Measurements from ENCODE around the genes NXPE4 and NXPE2.

DNA sequence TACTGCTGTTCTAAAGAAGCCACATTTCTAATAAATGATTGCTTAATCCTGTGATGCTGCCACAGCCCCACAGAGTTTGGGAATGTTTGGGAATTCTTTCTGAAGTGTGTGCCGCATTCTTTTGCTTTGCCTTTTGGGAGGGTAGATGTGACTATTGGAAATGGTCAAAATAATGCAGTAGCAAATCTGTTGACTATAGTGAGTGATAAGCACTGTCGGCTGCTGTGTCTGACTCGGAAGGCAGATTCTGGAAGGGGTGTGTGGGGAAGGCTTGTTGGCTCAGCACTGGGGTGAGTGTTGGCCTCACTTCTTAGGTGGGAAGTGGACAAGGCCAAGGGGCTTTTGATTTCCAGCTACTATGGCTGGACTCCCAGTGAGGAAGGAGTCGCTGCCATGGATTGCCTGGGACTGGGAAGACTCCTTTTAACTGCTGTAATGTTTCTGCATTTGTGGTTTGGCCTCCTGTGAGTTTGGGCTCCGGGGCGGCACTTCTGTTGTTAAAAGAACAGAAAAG is 20.0 kb downstream of the ZBTB16 start:
- PRO-cap = no peak
CAGE:
- cytosol, long polyA minus RNA = no peak
- cytosol, long polyA plus RNA = no peak
- long polyA plus RNA = no peak
- nucleus, long polyA minus RNA = no peak
- nucleus, long polyA plus RNA = no peak

DNA sequence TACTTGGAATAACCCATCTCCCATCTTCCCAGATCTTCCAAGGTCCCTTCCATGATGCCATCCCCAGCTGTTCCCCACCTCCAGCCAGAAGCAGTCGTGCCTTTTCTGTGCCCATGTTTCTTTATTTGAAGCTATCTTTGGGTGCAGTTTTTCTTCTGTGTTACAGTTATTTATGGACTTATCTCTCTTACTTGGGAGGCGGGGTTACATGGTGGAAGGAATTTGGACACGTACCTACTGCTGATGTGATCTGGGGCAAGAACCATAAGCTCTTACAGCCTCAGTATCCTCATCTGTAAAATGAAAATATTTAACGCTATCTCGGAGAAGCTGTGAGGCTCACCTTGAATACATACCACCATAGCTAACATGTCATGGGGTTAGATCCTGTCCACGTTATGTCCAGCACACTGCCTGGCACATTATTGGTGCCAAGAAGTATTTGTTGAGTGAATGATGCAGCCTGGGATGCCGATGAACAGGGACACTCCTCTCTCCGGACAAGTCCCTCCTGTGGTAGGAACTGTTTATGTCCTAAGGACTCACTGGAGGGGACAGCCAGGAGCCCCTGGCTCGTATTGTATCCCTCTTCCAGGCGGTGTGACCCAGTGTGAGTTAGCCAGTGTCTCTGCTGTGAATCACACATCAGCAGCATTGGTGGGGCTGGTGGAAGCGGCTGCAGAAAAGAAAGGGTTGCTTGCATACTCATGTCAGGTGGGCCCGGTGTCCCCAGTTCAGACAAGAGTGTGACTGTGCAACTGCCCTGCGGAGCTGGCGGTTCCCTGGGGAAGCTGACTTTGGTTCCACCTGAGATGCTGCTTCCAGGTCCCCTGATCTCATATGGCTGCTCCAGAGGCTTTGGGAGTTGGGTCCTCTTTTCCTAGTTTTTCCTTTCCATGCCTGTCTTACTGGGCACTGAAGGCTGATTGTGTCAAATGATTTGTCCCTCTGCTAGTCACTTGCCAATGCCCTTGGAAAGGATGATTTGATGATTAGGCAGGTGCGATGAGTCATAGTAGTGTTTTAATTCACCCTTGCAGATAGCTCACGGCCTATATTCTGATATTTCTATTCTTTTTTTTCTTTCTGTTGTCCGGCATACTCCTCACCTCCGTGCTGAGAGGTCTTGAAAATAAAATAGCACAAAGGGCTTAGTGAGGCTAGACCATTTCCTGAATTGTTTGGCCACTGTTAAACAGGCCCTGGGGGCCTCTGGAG is 99.3 kb downstream of the ZBTB16 start:
- PRO-cap = no peak
CAGE:
- cytosol, long polyA minus RNA = no peak
- cytosol, long polyA plus RNA = no peak
- long polyA plus RNA = no peak
- nucleus, long polyA minus RNA = no peak
- nucleus, long polyA plus RNA = no peak

DNA sequence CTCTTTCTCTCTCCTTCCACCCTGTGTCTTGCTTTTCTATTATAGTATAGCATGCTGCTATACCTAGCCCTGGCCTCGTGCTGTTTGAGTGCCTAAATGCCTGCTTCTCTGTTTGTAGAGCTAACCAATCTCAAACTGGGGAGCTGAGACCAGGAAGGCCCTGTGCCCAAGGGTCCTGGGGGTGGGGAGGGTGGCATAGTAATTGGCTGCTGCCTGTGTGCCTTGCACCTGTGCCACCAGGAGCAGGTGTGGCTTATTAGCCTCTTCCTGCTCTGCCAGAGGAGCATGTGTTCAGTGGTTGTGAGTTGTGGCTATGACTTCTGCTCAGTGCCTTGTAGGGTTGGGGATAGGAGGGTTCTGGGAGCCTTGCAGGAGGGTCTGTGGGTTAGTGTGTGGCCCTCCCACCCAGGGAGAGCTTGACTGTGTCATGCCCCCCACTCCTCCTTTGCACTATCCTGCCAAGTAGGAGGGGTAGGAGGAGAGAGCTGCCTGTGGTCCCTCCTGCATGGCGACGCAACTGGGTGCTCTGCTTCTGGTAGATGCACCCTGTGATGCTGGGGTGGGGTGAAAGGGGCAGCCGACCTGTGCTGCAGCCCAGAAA is 109.2 kb downstream of the ZBTB16 start:
- PRO-cap = no peak
CAGE:
- cytosol, long polyA minus RNA = no peak
- cytosol, long polyA plus RNA = no peak
- long polyA plus RNA = no peak
- nucleus, long polyA minus RNA = no peak
- nucleus, long polyA plus RNA = no peak

GRCh38 chr11:114193716-114194733 is 102.2 kb upstream of the NNMT start:
- PRO-cap = no peak
CAGE:
- cytosol, long polyA minus RNA = no peak
- cytosol, long polyA plus RNA = no peak
- long polyA plus RNA = no peak
- nucleus, long polyA minus RNA = no peak
- nucleus, long polyA plus RNA = no peak

- PRO-cap = no peak
CAGE:
- cytosol, long polyA minus RNA = no peak
- cytosol, long polyA plus RNA = no peak
- long polyA plus RNA = no peak
- nucleus, long polyA minus RNA = no peak
- nucleus, long polyA plus RNA = no peak
Measured at GRCh38 chr11:114247069-114247424, 49.2 kb upstream of the NNMT start.

GRCh38 chr11:114258648-114259852 is 37.1 kb upstream of the NNMT start:
- PRO-cap = no peak
CAGE:
- cytosol, long polyA minus RNA = no peak
- cytosol, long polyA plus RNA = no peak
- long polyA plus RNA = no peak
- nucleus, long polyA minus RNA = no peak
- nucleus, long polyA plus RNA = no peak

GRCh38 chr11:114278102-114278417 is 18.1 kb upstream of the NNMT start:
- PRO-cap = no peak
CAGE:
- cytosol, long polyA minus RNA = no peak
- cytosol, long polyA plus RNA = no peak
- long polyA plus RNA = no peak
- nucleus, long polyA minus RNA = no peak
- nucleus, long polyA plus RNA = no peak

- PRO-cap = bidirectional peak, plus-strand start at chr11:114292578, minus-strand start at chr11:114292430
CAGE:
- cytosol, long polyA minus RNA = no peak
- cytosol, long polyA plus RNA = no peak
- long polyA plus RNA = no peak
- nucleus, long polyA minus RNA = start-site peak on the minus strand at chr11:114292390-114292455, 97 reads
- nucleus, long polyA plus RNA = no peak
Measured at GRCh38 chr11:114292213-114292737, 3.9 kb upstream of the NNMT start.

DNA sequence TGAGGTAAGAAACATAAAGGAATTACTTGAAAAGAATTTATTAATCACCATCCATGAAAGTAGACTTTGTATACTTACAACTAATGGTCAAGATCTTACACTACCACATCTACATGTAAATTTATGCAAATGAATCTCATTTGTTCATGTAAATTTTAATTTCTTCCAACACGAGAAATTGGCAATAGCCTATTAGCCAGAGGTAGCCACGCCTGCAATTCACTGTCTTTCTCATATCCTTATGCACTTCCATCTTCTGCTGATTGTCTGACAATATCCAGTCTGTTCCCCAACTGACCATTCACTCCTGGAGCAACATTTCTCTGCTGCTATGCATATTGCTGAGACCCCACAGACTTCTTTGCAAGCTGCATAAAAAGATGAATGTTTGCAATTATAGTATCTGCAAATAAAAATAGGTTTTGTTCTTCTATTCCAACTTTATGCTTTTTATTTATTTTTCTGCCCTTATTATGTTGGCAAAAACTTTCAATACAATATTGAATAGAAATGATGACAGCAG is 2.5 kb downstream of the NNMT start:
- PRO-cap = no peak
CAGE:
- cytosol, long polyA minus RNA = no peak
- cytosol, long polyA plus RNA = no peak
- long polyA plus RNA = no peak
- nucleus, long polyA minus RNA = no peak
- nucleus, long polyA plus RNA = no peak

- PRO-cap = no peak
CAGE:
- cytosol, long polyA minus RNA = no peak
- cytosol, long polyA plus RNA = no peak
- long polyA plus RNA = no peak
- nucleus, long polyA minus RNA = no peak
- nucleus, long polyA plus RNA = no peak
Measured at GRCh38 chr11:114340258-114341211, 44.3 kb downstream of the NNMT start.

DNA sequence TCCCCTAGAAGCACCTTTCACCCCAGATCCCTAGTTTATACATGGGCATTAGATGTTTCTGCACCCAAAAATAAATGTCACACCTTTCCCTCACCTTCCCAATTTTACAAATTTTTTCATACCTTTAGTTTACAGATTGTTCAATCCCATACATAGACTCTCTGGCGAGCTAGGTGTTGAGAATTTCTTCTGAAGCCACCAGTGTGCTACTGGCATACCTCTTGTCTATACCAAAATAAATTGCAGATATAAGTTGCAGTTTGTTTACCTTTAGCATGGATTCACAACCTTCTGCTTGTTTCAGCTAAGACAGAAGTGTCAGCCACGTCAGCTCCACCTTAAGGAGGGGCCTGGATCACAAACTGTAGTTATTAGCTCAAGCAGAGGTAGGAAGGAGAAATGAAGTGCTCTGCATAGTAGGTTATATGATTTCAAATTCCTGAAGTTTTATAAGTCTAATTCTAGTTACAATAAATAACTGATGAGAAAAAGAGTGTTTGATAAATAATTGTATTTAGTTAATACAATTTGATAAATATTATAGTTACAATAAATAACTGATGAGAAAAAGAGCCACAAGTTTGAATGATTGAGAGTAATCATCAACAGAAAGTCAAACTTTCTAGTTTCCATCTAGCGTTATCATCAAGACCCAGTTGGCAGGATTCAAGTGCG is at the start of gene NXPE4:
Gene NXPE4, minus strand, starts transcription at position 317 of the 675 bp plus-strand sequence.
- PRO-cap = no peak
CAGE:
- cytosol, long polyA minus RNA = no peak
- cytosol, long polyA plus RNA = no peak
- long polyA plus RNA = no peak
- nucleus, long polyA minus RNA = no peak
- nucleus, long polyA plus RNA = no peak

GRCh38 chr11:114677945-114678881 is at the start of gene NXPE2:
Gene NXPE2 (plus strand): TSS chr11:114678527.
- PRO-cap = no peak
CAGE:
- cytosol, long polyA minus RNA = no peak
- cytosol, long polyA plus RNA = no peak
- long polyA plus RNA = no peak
- nucleus, long polyA minus RNA = no peak
- nucleus, long polyA plus RNA = no peak

- PRO-cap = no peak
CAGE:
- cytosol, long polyA minus RNA = no peak
- cytosol, long polyA plus RNA = no peak
- long polyA plus RNA = no peak
- nucleus, long polyA minus RNA = no peak
- nucleus, long polyA plus RNA = no peak
Measured at GRCh38 chr11:115262952-115263232, 241.3 kb downstream of the CADM1 start.

DNA sequence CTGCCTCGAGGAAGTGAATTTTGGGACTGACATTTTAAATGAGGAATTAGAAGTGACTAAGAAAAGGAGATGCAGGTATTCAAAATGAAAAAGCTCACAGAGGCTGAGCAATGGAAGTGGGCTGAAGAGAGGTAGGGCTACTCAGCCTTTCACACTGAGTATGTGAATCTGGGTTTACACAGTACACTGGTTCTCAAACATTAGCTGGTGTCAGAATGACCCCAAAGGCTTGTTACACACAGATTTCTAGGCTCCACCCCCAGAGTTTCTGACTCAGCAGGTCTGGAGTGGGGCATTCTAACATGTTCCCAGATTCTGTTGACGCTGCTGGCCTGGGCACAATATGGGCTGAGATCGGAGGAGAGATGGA is 32.9 kb downstream of the CADM1 start:
- PRO-cap = no peak
CAGE:
- cytosol, long polyA minus RNA = no peak
- cytosol, long polyA plus RNA = no peak
- long polyA plus RNA = no peak
- nucleus, long polyA minus RNA = no peak
- nucleus, long polyA plus RNA = no peak

- PRO-cap = no peak
CAGE:
- cytosol, long polyA minus RNA = no peak
- cytosol, long polyA plus RNA = no peak
- long polyA plus RNA = no peak
- nucleus, long polyA minus RNA = no peak
- nucleus, long polyA plus RNA = no peak
Measured at GRCh38 chr11:115759595-115760901, 255.8 kb upstream of the CADM1 start.

- PRO-cap = no peak
CAGE:
- cytosol, long polyA minus RNA = no peak
- cytosol, long polyA plus RNA = no peak
- long polyA plus RNA = no peak
- nucleus, long polyA minus RNA = no peak
- nucleus, long polyA plus RNA = no peak
Measured at GRCh38 chr11:116175747-116176322, 597.0 kb downstream of the BUD13 start.

- PRO-cap = no peak
CAGE:
- cytosol, long polyA minus RNA = no peak
- cytosol, long polyA plus RNA = no peak
- long polyA plus RNA = no peak
- nucleus, long polyA minus RNA = no peak
- nucleus, long polyA plus RNA = no peak
Measured at GRCh38 chr11:116192631-116193181, 580.1 kb downstream of the BUD13 start.

DNA sequence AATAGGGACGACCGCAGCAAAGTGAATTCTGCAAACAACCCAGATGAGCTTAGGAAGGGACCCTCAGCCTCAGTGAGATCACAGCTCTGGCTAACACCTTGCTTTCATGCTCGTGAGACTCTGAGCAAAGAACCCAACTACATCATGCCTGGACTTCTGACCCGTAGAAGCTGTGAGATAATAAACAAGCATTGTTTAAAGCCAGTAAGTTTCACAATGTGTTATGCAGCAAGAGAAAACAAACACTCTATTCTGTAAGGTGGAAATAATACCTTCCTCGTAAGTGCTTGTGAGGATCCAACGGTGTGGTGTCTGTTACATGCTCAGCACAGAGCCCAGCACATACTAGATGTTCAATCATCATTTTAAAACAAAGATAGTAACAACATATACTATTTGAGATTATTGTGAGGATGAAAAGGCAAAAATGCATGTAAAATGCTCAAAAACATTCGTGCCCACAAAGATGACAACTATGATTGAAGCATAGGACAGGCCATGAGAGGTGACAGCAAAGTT is 433.4 kb downstream of the BUD13 start:
- PRO-cap = no peak
CAGE:
- cytosol, long polyA minus RNA = no peak
- cytosol, long polyA plus RNA = no peak
- long polyA plus RNA = no peak
- nucleus, long polyA minus RNA = no peak
- nucleus, long polyA plus RNA = no peak

DNA sequence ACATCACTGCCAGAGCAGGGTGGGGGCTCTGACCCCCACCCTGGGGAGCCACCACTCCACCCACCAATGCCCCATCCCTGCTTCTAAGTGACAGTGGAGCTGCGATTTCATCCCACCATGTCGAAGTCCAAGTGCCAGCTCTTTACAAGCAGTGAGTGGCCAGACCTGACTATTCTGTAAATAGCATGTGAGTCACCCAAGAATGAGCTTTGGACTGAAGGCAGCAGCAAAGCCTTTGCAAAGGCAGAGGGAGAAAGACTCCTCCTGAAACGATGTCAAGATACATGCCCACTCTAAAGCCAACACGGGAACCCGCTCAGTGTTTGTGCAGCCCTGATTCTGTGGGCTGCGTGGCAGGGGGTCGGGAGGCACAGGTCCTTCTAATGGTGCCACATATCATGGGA is 209.4 kb downstream of the BUD13 start:
- PRO-cap = no peak
CAGE:
- cytosol, long polyA minus RNA = no peak
- cytosol, long polyA plus RNA = no peak
- long polyA plus RNA = no peak
- nucleus, long polyA minus RNA = no peak
- nucleus, long polyA plus RNA = no peak

DNA sequence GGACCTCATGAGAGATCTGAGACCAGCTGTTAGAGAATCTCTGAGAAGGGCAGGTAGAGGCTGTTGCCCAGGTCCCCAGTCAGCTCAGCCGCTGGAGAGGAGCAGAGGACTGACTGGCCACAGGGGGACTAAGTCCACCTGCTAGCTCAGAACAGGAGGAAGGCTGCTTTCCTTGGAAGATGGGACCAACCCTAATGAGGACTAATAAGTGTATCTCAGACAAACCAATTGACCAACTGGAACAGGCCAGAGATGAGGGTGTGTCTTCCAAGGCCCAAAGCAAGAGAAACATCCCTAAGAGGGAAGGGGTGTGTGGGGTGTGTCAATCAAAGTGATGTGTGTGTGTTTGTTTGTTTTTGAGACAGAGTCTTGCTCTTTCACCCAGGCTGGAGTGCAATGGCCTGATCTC is 6.8 kb downstream of the APOA4 start:
- PRO-cap = no peak
CAGE:
- cytosol, long polyA minus RNA = no peak
- cytosol, long polyA plus RNA = no peak
- long polyA plus RNA = no peak
- nucleus, long polyA minus RNA = no peak
- nucleus, long polyA plus RNA = no peak

All from endothelial cell of umbilical vein (primary cell).